ENCODE measurements around a stretch of chr3.

GRCh38 chr3:170726407-170727097 lies 140.7 kb upstream of the SLC7A14 start:
- PRO-cap = no peak

- PRO-cap = no peak
Measured at GRCh38 chr3:170867044-170868328, 2.5 kb downstream of the RPL22L1 start.

- PRO-cap = no peak
Measured at GRCh38 chr3:170998580-170999076, 27.9 kb downstream of the SLC2A2 start.

DNA sequence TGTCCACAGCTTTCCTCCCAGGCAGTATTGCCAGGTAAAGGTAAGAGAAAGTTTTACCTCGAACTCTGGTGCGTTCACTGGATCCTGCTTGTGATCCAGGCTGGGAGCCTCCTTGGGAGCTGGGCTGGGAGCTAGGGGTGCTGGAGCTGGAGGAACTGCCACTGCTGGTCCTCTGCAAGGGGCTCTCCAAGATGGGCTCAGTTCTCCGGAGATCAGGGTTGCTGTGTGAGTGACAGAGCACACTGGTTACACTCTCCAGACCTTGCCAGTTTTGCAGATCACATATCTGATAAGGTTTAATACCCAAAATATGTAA lies 84.1 kb upstream of the SLC2A2 start:
- PRO-cap = no peak

GRCh38 chr3:171166966-171167356 lies 140.4 kb upstream of the SLC2A2 start:
- PRO-cap = no peak

- PRO-cap = no peak
Measured at GRCh38 chr3:171340497-171340699, 119.8 kb downstream of the TNIK start.

GRCh38 chr3:171683031-171683522 lies 127.2 kb downstream of the PLD1 start:
- PRO-cap = no peak

DNA sequence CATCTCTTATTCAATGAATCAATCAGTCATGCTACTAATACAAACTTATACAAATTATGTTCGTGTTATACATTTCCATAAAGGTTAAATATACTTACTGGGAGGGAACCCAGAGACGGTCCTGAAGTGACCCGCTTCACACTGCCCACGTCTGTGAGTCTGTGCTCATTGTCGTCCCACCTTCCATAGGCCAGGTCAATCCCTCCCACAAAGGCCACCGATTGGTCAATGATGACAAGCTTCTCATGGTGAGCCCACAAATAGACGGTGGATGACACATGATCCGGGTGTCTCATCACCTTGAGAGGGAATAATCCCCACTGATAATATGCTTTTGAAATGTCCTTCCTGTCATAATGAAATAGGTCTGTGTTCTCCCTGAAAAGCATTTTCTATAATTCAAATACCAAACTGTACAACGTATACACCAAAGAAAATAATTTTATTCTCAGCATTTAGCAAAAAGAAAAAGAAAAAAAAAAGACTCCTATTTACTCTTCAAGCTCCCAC lies 121.7 kb downstream of the PLD1 start:
- PRO-cap = no peak

- PRO-cap = no peak
Measured at GRCh38 chr3:171744209-171744968, 65.9 kb downstream of the PLD1 start.

GRCh38 chr3:171791207-171792386 lies 18.7 kb downstream of the PLD1 start:
- PRO-cap = no peak

DNA sequence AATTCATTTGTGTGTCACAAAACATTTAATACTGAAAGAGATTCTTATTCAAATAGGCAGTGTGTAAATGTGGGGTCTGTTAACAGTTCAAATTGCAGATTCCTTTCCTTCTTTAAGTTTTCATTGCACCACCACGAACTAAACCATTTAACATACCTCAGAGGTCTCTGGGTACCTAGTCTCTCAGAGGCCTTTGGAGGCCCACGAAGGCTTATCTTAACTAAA lies 1.1 kb downstream of the PLD1 start:
- PRO-cap = no peak

DNA sequence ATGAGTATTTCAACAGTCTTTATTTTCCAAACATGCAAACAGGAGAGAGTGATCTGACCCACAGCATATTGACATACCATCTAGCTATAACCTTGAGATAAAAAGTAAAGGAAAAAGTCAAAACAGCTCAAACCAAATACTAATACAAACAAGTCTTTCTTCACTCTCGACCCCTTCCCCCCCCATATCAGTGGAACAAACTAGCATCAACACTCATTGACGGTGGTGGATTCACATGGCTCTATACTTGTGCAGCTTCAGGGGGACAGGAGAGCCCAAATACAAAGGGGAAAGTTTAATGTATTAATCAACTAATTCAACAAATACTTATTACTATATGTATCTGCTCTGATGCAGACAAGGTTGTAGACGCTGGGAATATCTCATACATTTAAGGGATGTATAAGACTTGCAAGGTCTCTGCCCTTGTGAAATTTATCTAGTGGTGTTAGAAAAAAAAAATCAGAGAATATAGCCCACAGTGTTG lies 1.8 kb upstream of the TMEM212 start:
- PRO-cap = no peak

- PRO-cap = no peak
Measured at GRCh38 chr3:172068606-172069582, 29.5 kb downstream of the FNDC3B start.

GRCh38 chr3:172073131-172073751 lies 33.9 kb downstream of the FNDC3B start:
- PRO-cap = no peak

DNA sequence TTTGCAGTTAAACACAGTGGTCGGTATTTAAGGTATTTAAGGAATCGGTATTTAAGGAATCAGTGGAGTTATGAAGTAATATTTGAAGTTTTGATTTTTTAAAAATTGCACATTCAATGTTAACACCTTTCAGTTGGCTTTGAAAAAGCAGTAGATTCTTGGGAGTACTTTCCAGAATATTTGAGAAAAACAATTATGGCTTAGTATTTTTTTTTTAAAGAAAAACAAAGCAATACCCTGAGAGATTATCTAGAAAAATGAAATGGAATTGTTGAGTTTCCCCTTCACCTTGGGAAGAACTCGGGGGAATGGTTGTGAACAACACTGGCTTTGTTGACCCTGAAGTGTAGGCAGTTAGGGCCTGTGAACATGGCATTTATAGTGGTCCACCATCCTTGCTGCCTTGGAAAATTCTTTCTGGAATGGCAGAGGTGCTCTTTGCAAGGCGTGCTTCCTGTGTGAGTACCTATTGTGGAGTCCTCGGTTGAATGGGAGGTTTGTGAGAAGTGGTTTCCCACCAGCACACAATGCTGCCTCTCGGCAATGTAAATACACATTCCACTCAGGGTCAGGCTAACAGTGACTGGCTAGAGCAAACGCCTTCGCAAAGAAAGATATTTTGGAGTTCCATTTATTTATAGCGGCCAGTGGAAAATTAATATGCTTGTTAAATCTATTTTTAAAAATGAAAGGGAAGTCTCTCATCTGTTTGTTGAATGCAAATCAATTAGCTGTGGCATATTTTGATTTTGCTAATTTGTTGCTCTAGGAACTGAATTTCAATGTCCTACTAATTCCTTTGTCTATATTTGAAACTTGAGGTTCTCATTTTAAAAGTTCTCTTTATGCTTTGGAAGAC lies 59.3 kb downstream of the FNDC3B start:
- PRO-cap = no peak

DNA sequence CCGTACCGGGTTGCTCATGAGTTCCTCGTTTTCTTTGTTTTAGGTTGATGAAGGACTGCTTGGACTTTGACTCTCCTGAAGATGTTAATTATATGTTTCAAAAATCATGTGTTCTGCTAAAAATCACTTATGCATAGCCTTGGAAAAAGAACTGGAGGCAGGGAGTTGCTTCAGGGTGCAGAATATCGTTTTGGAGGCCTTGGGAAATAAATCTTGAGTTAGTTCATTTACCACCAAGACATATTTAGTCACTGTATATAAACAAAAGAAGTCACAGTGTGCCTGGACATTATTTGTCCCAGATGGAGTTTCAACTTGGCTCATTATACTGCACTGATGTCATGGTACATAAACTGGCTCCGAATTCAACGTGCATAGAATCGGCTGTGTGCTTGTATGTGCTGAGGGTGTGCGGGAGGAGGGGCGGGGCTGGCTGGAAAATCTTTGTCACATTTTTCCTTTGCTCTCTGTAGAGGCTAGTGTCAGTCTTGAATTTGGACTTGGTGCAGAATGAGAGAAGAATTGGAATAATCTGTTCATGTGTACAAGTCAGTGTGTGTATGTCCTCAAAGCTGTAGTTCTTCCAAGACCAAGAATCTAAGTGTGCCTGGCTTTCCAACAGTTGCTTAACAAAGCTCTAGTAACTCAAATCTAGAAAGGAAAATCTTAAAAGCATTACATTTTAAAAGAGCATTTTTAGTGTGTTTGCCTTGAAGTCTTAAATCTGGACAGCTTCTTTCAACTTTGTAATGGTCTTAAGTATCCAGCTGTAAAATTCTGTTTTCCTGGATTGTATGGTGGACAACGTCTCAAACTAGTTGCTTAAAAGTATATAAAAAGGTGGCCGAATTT lies 86.7 kb downstream of the FNDC3B start:
- PRO-cap = no peak

DNA sequence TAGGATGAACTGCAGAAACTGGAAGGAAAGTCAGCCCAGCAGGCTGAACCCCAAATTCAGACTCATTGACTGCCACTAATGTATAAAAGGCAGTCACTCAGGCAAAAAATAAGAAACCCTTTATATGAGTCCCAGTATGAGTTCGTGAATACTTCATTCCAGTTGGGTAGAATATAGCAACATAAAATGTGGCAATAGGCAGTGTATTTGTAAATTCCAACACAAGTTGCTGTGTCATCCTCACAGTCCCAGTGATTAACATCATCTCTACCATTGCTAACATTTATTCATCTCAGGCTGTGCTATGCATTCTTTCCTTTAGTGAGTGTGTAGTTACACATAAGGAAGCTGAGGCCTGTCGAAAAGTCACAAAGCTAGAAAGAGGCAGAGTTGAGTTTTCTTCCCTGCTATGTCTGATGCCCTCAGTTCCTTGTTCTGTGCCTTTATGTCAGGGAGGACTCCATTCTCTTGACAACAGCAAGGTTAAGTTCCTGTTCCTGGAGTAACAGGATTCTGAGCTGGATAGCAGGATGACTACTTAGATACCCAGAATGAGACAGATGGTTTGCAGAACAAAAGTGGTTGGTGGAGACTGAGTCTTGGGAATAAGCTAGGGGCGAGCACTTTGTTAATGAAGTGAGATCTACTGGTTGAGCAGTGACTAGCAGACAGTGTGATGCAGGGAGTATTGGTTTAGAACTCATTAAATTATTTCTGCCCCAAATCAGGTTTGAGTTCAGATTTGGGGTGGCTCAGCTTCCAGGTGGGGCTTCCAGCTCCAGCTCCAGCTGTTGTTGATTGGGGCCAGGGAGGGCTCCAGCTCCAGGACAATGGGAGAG lies 96.5 kb downstream of the FNDC3B start:
- PRO-cap = no peak

GRCh38 chr3:172136879-172137492 lies 97.6 kb downstream of the FNDC3B start:
- PRO-cap = no peak

DNA sequence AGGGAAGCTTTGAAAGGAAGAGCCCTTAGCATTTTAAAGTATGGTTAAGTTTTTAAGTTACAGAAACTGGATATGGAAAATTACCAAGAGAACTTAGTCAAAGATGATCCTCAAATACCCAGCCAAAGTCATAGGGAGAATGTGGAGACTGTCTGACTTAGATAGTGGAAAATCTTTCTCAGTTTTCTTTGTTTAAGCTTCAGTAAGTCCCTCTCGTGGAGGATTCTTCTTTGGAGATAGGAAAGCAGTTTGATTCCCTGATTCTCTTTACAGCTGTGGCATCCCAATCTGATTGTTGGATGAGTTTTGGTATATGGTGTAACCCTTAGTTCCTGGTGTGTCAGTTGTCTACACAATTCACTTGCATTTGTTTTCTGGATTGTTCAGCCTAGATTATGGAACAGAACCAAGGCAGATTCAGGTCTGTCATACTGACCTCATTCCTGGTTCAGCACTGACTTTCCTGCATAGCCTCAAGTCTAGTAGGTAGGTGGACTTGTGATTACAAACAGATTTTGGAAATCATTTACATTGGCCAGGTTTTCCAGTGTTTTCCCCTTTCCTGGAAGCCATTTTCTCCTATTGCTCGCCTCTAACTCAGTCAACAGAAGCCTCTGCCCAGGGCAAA lies 115.8 kb downstream of the FNDC3B start:
- PRO-cap = no peak

GRCh38 chr3:172203813-172204494 lies 164.6 kb downstream of the FNDC3B start:
- PRO-cap = no peak

Data from fallopian tube (tissue), 1 donor.